Subcutaneous adipose tissue (tissue), 3 donors: ENCODE results near the genes SENP1, ASB8, PRKAG1 and C1QL4.

GRCh38 chr12:48105756-48106463 is at the start of gene SENP1:
Gene SENP1 (minus strand): TSS chr12:48106079.
- PRO-cap = bidirectional peak, plus-strand start at chr12:48106172, minus-strand start at chr12:48106007
- RAMPAGE, long total RNA, 3 experiments = start-site peak on the plus strand in 1 of 3 experiments, at chr12:48106195-48106206 at its widest, 10 reads per replicate; start-site peak on the minus strand in 3 of 3 experiments, at chr12:48105817-48106086 at its widest, 22 to 83 reads per replicate

- PRO-cap = no peak
- RAMPAGE, long total RNA, 3 experiments = no peak in any of the 3 experiments
Observed at GRCh38 chr12:48118466-48119059, 601 bp upstream of the PFKM start.

- PRO-cap = bidirectional peak, plus-strand start at chr12:48157702, minus-strand start at chr12:48157525
- RAMPAGE, long total RNA, 3 experiments = start-site peak on the minus strand in 2 of 3 experiments, at chr12:48157491-48157517 at its widest, 56 reads per replicate
Observed at GRCh38 chr12:48156653-48157957, at the start of gene ASB8. Gene ASB8 (minus strand): TSS chr12:48157515.

DNA sequence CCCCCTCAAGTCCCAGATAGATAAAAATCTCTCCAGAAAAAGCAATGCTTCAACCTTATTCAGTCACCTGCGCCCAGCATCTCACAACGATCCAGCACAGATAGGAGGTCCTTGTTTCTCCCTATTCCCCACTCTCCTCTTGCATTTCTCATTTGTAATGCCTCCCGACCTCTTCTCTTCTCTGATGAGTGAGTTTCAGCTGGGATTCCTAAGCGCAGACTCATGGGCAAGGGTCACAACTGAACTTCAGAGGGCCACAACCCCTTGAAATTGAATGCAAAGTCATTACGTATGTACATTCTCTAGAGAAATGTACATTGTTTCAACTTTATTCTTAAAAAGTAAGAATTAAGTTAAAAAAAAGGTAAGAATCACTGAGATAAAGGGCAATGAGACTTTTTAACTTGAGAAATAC is 4.9 kb downstream of the CCDC184 start:
- PRO-cap = no peak
- RAMPAGE, long total RNA, 3 experiments = no peak in any of the 3 experiments

DNA sequence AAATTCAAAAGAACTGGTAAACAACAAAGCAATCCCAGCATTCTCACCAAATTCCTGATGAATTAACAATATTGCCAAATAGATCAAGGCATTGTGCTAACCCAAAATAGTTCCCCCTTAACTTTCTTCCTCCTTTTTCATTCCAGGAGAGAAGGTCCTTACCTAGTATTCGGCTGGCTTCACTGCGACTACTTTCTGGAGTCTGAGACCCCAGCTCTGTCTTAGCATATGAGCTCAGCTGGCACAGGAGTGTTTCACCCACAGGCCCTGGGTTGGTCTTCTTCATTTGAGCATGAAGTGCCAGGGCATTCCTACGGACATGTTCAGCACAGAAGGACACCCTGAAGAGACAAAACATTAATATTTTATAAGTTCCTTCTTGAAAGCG is 2.6 kb downstream of the KANSL2 start:
- PRO-cap = no peak
- RAMPAGE, long total RNA, 3 experiments = no peak in any of the 3 experiments

DNA sequence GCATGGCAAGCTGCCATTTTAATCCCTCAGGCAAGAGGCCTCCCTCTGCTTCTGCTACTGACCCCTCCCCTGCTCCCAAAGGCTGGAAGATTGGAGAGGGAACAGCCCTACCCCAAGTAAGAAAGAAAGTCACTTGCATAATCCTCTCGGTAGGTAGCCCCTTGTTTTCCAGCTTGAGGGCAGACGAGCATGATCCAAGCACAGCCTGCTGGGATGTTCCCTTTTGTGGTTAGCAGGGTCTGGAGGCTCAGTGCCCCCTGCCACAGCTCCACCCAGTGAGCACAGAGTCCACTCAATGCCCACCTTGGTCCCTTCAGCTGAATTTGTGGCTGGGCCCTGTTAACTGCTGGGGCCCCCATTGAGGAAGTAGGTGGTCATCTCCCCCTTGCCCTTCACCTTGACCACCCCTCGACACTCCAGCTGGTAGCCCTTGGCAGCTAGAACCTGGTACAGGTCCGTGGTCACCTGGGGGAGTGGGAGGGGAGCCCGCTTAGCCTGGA is 20.6 kb downstream of the ADCY6 start:
- PRO-cap = no peak
- RAMPAGE, long total RNA, 3 experiments = no peak in any of the 3 experiments

DNA sequence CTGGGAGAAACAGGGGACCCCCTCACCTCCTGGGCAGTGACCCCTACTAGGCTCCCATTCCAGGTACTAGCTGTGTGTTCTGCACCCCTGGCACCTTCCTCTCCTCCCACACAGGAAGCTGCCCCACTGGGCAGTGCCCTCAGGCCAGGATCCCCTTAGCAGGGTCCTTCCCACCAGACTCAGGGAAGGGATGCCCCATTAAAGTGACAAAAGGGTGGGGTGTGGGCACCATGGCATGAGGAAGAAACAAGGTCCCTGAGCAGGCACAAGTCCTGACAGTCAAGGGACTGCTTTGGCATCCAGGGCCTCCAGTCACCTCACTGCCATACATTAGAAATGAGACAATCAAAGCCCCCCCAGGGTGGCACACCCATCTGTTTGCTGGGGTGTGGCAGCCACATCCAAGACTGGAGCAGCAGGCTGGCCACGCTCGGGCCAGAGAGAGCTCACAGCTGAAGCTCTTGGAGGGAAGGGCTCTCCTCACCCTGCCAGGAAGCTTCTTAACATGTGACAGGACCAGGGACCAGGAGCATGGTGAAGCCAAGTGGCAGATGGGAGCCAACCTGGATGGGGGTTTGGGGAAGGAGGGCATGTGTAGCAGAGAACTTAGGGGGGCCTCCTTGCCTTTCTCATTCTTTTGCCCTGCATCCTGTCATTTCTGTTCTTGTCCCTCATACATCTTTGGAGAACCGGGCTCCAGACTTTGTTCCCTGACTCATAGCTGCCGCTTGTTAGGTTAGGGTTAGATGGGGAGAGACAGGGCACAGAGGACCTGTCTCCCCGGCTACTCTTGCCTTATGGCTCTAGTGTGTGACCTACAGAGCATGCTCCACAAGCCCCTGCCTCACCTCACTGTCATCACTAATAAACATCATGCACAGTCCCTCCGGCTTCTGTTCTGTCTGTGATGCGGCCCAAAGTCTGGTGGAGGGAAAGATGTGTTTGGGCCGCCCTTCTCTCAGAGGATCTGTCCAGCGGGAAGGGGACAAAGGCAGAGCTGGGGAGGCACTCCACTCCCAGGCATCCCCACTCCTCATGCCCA is 10.1 kb downstream of the CACNB3 start:
- PRO-cap = no peak
- RAMPAGE, long total RNA, 3 experiments = no peak in any of the 3 experiments

DNA sequence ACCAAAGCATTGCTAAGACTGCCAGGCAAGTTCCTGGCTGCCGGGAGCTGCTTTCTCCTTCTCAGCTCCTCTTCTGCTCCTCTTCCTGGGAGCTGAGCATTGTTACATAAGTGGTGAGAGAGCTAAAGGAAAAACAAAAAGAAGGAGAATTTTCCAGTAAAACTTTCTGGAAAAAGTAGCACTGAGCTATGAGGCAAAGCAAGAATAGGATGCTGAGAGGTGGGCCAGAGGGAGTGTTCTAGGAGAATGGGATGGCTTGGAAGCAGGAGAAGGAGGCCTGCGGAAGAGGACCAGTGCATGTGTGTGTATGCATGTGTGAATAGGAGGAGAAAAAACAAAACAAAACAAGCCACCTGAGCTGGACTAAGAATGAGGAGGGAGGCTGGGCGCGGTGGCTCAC is 7.7 kb upstream of the RND1 start:
- PRO-cap = no peak
- RAMPAGE, long total RNA, 3 experiments = no peak in any of the 3 experiments

- PRO-cap = no peak
- RAMPAGE, long total RNA, 3 experiments = no peak in any of the 3 experiments
Observed at GRCh38 chr12:48938549-48939378, 13.5 kb upstream of the FKBP11 start.

DNA sequence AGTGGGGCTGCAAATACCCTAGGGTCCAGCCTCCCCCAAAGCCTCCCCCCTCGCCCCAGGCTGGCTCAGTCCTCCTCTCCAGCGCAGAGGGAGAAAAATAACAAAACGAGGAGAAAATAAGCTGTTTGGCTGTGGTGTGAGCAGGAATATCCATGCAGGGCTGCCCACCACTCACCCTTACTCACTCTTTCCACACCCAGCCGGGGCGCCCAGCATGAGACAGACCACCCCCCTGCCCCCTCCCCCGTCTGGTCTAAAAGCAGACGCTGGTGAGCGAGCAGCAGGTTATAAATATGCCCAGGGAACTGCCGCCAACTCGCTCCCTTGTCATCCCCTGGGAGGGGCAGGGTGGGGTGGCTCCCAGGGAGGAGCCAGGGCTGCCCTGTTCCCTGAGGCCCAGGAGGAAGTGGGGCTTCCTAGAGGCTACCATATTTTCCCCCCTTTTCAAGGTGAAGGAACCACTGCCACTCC is 7.4 kb downstream of the WNT1 start:
- PRO-cap = no peak
- RAMPAGE, long total RNA, 3 experiments = no peak in any of the 3 experiments

GRCh38 chr12:48997982-48999162 is 803 bp downstream of the DDN start:
- PRO-cap = no peak
- RAMPAGE, long total RNA, 3 experiments = no peak in any of the 3 experiments

GRCh38 chr12:49018340-49019098 is at the start of gene PRKAG1:
Gene PRKAG1 (minus strand): TSS chr12:49018776.
- PRO-cap = bidirectional peak, plus-strand start at chr12:49018927, minus-strand start at chr12:49018741
- RAMPAGE, long total RNA, 3 experiments = start-site peak on the minus strand in 3 of 3 experiments, at chr12:49018745-49018823 at its widest, 380 to 918 reads per replicate

DNA sequence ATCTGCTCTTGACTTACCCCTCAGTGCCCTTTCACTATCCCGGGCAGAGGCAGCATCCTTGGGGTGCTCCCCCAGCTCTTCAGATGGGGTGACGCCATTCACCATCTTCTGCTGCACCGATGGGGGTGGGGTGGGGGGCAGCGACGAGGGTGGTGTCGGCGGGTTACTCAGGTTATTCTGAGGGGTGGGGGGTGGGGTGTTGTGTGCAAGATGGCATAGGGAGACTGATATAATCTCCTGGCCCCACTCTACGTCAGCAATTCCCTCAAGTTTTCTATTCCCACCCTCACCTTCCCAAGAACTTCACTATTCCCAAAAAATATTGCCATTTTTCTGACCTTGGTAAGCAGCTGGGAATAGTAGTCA is 11.7 kb upstream of the PRKAG1 start:
- PRO-cap = no peak
- RAMPAGE, long total RNA, 3 experiments = no peak in any of the 3 experiments

- PRO-cap = no peak
- RAMPAGE, long total RNA, 3 experiments = no peak in any of the 3 experiments
Observed at GRCh38 chr12:49059275-49059479, 1.4 kb downstream of the KMT2D start.

- PRO-cap = no peak
- RAMPAGE, long total RNA, 3 experiments = no peak in any of the 3 experiments
Observed at GRCh38 chr12:49183553-49184054, 5.3 kb downstream of the TUBA1A start.

DNA sequence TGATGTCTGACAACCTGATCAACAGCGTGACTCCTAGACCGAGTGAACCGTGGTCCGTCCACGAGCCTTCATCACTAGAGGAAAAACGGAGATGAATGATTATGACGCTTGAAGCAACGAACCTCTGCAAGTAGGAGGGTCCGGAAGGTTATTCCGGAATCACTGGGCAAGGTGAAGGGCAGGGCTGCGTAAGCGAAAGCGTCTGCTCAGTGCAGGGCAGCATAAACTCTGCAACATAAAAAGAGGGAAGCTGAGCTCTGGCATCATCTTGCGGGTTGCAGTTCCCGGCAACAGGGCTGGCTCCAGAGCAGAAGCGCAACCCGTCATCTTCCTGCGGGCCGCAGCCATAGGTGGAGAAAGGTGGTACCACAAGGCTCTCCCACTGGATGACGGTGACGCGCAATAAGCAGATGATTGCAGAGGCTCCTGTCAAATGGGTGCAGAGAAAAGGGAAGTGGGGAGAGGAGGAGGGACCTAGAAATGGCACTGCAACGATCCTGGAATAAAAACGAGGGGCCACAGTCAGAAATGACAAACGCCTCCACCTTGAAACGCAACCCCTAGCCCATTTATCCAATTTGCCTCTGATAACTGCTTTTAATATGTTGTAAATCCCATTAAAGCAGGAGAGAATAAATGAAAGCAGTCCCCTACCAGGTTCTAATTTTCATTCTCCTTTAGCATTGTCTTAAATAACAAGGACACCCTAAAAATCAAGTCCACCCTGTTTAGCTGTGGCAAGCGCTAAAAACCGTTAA is 31.1 kb upstream of the TUBA1C start:
- PRO-cap = no peak
- RAMPAGE, long total RNA, 3 experiments = no peak in any of the 3 experiments

GRCh38 chr12:49279622-49280387 is 14.9 kb downstream of the TUBA1C start:
- PRO-cap = no peak
- RAMPAGE, long total RNA, 3 experiments = no peak in any of the 3 experiments

GRCh38 chr12:49337087-49337535 is at the start of gene C1QL4:
Gene C1QL4 (minus strand): TSS chr12:49337188.
- PRO-cap = unidirectional peak, minus-strand start at chr12:49337188
- RAMPAGE, long total RNA, 3 experiments = no peak in any of the 3 experiments

DNA sequence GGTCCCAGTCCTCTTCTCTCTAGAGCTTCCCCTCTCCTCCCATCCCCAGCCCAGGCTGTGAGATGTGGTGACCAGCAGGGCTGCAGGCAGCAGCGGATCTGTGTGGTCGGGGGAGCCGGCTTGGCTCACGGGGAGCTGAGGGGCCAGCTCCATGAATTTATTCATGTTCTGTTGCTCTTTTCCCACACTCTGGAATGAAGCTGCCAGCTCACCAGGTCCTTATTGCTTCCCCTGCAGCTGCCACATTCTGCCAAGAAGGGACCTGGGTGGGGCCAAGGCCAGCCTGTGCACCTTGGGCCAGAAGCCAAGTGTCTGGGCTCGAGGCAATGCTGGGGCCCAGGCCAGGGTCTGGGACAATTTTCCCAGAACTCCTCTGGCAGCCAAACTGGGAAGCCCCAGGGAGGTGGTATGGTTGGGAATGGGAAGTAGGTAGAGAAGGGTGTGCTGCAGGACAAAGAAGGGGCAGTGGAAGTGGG is 2.5 kb upstream of the C1QL4 start:
- PRO-cap = no peak
- RAMPAGE, long total RNA, 3 experiments = no peak in any of the 3 experiments

- PRO-cap = no peak
- RAMPAGE, long total RNA, 3 experiments = no peak in any of the 3 experiments
Observed at GRCh38 chr12:49367938-49368451, 733 bp downstream of the SPATS2 start.